Endothelial cell (in vitro differentiated cells): ENCODE measurements around the genes EPS8L2, TALDO1 and MUC6.

GRCh38 chr11:620014-620549 is 4.3 kb upstream of the IRF7 start:
- PRO-cap, result no peak

GRCh38 chr11:705662-706310 is at the start of gene EPS8L2:
Gene EPS8L2, plus strand, starts transcription at chr11:706231.
- PRO-cap, result no peak

GRCh38 chr11:726891-727462 is 20.3 kb upstream of the TALDO1 start:
- PRO-cap, result no peak

DNA sequence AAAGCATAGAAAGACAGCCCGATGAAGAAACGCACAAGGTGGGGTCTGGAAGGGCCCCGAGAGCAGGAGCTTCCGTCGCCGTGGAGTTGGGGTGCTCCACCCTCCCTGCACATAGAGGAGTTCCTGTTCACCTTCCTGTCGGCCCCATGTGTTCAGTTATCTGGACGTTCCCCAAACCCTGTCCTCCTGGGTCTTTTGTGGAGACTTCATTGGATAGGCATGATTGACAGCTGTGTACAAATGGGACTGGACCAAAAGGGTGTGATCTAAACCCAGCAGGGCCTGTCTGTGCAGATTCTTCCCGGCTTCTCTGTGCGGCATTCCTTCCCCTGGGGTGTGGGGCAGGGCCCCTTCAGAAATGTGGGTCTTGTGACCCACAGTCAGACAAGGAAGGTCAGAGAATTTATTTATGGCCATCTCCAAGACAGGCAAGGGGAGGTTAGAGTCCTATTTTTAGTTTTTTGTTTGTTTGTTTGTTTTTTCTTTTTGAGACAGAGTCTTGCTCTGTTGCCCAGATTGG is 9.3 kb upstream of the TALDO1 start:
- PRO-cap, result no peak

DNA sequence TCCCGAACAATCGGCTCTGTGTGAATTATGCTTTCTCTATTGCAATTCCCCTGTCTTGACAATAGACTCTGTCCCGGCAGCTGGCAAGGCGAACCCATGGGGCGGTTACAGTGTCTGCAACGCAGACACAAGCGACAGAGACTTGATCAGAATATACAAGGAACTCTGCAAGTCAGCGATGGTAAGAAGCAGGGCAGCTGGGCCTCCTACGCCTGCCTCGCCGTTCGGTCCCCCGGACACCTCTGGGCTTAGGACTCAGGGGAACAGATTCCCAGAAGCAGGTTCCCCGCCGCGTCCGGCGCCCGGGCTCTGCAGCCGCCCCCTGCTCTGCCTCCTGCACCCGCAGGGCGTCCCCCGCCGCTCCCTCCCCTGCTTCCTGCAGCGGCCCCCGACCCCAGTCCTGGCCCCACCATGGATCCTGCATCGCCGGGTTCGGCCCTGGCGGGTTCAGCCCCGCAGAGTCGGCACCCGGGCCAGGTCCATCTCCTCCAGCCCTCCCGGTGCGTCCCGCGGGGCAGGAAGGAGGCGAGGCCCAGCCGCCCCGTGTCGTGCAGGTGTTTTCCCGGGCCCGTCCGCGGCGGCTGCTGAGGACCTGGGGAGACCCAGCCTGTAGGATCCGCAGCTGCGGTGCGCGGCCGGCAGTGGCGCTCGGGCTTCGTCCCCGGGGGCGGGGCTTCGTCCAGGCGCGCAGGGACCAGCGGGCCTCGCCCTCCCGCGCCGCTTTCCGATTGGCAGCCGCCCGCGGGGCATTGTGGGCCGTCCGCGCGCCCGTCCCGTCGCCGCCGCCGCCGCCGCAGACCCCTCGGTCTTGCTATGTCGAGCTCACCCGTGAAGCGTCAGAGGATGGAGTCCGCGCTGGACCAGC is at the start of gene TALDO1:
TSS of gene TALDO1 (plus strand) at position 796 of the 865 bp plus-strand sequence.
- PRO-cap, result unidirectional peak, minus-strand start at position 244 of the sequence; bidirectional peak, plus-strand start at position 796 of the sequence, minus-strand start at position 643 of the sequence

DNA sequence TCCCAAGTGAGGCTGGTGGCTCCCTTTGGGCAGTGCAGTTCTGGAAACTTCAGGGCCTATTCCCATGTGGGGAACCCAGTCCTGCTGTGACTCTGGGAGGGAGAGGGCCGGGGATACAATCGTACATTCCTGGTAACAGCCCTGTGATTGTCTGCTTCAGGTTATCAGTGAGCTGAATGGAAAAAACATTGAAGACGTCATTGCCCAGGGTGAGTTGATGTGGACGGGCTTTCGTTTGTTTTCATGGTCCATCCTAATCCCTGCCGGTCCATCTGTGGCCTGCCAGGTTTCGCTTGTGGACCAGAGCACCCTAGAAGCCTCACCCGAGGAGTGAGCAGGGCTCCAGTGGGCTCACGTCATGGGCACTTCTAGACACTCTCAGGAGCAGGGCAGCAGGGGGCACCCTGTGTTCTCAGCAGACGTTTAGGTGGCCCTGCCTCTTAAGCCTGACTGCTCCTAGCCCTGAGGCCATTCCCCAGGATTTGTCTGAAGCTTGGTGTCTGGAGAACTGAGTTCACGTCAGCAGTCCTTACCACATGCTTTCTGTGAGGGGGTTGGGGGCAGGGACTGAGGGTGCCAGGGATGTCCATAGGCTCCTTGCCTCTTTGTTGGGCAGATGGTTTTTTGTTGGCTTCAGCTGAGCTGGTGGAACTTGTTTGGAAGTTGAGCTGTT is 1.8 kb downstream of the RPLP2 start:
- PRO-cap, result no peak

GRCh38 chr11:821873-822899 is 3.5 kb downstream of the PNPLA2 start:
- PRO-cap, result no peak

DNA sequence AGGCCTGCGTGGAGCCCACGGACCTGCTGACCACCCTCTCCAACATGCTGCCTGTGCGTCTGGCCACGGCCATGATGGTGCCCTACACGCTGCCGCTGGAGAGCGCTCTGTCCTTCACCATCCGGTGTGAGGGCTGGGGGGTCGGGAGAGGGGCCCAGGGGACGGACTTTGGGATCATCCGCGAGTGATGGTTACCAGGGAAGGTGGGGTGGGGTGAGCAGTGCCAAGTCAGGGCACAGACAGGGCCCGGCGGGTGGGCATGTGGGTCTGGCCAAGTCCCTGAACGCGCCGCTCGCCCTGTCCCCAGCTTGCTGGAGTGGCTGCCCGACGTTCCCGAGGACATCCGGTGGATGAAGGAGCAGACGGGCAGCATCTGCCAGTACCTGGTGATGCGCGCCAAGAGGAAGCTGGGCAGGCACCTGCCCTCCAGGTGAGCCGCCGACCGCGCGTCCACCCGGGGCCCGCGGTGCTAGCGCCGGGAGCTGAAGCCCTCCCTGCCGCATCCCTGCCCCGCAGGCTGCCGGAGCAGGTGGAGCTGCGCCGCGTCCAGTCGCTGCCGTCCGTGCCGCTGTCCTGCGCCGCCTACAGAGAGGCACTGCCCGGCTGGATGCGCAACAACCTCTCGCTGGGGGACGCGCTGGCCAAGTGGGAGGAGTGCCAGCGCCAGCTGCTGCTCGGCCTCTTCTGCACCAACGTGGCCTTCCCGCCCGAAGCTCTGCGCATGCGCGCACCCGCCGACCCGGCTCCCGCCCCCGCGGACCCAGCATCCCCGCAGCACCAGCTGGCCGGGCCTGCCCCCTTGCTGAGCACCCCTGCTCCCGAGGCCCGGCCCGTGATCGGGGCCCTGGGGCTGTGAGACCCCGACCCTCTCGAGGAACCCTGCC is 3.5 kb upstream of the CRACR2B start:
- PRO-cap, result no peak

DNA sequence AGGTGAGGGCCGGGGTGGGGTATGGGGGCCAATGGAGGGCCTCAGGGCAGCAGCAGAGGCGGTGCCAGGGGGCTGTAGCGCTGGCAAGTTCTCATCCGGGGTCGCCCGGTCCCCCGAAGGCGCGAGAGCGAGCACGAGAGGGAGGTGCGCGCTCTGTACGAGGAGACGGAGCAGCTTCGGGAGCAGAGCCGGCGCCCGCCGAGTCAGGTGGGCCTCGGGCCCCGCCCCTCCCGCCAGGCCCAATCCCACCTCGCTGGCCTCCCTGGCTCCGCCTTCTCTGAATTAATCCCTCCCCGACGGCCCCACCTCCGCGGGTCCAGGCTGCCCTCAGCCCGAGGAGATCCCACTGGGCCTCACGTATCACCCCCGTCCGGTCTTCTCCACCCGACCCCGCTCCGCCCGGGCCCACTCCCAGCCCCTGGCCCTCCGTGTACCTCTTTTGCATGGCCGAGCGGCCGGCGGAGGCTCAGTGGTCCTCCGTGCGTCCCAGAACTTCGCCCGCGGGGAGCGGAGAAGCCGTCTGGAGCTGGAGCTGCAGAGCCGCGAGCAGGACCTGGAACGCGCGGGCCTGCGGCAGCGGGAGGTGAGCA is 2.5 kb downstream of the CRACR2B start:
- PRO-cap, result unidirectional peak, minus-strand start at position 177 of the sequence

DNA sequence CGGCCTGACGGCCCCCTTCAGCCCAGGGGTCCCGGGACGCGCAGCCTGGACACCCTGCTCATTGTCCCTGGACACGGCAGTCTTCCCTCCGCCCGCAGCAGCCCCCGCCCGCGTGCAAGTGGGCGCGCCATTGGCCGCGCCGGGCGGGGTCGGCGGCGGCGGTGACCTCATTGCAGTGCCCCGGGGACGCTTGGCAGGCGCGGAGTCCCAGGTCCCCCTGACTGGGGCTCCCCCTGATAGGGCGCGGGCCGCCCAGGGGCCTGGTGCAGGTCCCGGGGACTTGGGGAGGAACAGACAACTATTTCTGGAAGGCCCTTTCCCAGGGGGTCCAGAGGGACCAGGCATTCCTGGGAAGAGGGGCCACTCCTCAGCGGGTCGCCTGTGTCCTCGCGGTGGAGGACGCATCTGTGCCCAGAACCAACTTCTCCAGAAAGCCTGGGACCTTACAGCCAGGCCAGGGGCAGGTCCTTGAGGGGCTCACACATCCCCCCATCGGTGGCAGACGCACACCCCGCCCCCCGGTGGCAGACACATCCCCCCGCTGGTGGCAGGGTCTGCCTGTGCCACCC is 640 bp downstream of the CD151 start:
- PRO-cap, result bidirectional peak, plus-strand start at position 170 of the sequence, minus-strand start at position 83 of the sequence; unidirectional peak, minus-strand start at position 409 of the sequence

DNA sequence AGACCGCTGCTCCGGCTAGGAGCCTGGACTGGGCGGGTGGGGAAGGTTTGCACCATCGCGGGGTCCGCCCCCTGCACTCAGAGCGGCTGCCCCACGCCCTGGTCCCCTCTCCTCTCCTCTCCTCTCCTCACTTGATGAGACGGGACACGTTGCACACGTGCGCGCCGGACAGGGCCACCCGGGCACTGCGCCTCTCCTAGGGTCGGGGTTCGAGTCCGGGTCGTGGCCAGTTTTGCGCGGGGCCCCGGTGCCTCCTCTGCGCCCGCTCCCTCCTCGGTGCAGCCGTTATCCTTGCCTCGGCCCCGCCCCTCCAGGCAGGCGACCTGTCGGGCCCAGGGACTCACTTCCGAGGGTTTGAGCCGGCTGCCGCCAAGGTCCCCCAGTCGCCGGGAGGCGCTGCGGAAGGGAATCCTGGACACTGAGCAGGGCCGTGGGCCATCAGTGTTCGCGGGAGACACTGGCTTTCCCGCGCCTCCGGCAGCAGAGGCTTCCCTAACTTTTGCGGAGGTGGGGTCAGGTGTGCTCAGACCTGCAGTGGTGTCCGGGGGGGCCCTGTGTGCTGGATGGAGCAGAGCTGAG is 7.9 kb downstream of the TSPAN4 start:
- PRO-cap, result no peak

DNA sequence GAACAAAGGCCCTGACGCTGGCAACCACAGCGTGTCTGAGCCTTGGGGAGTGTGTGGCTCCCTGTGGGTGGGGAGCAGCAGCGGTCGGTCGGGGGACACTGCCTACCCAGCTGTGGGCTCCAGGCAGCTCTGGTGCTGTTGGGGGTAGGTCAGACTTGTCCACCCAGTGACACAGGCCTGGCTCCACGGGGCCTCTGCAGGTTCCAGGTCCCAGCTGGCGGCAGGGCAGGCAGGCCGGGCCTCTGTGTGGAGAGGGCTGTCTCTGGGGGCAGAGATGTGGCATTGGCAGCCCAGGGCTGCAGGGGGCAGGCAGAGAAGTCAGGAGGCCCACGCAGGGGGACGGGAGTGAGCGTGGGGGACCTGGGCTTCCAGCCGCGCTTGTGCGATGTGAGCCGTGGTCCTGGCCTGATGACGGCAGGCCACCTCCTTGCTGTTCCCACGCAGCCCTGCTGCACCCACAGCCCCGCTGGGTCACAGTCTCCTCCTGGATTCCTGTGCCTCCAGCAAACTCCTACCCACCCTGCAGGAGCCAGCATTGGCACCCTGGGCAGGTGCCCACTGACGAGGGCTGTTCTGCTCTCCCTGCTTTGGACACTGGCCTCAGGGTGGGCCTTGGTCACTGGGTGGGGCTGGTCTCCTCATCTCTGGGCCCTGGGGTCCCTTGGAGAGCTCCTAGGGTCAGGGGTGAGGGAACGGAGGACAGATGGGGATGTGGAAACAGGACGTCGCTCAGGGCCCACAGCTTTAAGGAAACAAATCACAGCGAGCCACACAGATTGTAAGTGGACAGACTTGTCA is 12.5 kb downstream of the TSPAN4 start:
- PRO-cap, result no peak

- PRO-cap, result unidirectional peak, minus-strand start at chr11:910414
Observed at GRCh38 chr11:910309-910525, 393 bp downstream of the CHID1 start.

GRCh38 chr11:910948-912049 is 689 bp upstream of the CHID1 start:
- PRO-cap, result bidirectional peak, plus-strand start at chr11:911044, minus-strand start at chr11:910802

DNA sequence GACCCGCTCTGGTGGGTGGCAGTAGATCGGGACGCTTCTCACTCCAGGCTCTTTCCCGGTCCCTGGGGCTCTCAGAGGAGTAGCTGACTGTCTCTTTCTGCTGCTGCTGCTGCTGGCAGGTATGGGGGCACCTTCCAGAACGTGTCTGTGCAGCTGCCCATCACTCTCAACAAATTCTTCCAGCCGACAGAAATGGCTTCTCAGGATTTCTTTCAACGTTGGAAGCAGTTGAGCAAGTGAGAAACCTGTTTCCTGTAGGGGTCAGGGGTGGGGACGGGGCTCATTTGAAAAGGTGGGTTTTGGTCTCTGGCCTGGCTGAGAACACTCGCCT is 27.6 kb downstream of the MUC6 start:
- PRO-cap, result no peak

GRCh38 chr11:1016126-1017243 is 20.0 kb downstream of the MUC6 start:
- PRO-cap, result no peak

DNA sequence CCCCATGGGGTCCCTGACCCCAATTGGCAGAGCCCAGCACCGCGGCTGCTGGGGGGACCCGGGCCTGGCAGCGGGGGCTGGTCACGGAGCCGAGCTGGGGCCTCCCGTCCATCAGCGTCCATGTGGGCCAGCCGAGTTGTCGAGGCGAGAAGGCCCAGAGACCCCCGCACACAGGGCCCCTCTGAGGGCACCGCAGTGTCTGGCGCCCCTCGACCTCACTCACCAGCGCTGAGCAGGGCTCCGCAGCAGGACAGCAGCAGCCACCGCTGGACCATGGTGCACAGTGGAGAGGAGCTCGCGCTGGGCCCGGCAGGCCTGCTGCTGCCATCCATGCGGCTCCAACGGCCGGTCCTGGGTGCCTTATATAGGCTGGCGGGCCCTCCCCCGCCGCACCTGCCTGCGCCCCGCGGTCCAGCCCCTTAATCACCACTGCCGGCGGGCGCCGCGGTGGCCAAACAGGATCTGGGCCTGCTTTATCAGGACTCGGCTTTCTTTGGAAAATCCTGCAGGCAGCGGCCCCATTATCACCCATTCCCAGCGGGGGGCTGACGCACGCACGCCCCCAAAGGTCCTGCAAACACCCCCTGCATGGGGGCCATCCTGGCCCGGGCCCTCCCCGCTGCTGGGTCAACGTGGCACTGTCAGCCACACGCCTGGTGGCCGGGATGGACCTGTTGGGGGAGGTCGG is at the start of gene MUC6:
TSS of gene MUC6 (minus strand) at position 338 of the 688 bp plus-strand sequence.
- PRO-cap, result no peak

- PRO-cap, result no peak
Observed at GRCh38 chr11:1074403-1074721, 37.8 kb upstream of the MUC6 start.

- PRO-cap, result no peak
Observed at GRCh38 chr11:1092314-1093090, 56.0 kb upstream of the MUC6 start.

DNA sequence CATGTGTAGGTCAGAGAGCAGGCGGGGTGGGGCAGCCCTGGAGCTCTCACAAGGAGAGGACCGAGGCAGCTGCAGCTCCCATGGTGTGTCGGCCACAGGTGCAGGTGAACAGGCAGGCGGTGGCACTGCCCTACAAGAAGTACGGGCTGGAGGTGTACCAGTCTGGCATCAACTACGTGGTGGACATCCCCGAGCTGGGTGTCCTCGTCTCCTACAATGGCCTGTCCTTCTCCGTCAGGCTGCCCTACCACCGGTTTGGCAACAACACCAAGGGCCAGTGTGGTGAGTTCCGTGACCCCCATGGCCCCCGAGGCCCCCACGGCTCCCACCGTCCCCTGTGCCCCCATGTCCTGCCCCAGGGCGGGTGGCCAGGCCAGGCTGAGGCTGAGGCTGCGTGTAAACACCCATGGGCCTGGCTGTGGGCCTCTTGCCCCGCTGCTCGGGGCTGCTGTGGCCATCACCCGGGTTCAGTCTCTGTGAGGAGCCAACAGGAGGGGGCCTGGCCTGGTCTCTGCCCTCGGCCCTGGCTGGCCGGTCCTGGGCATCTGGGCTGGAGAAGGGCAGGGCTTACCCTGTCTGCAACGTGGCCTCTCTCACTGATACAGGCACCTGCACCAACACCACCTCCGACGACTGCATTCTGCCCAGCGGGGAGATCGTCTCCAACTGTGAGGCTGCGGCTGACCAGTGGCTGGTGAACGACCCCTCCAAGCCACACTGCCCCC is 54.4 kb upstream of the MUC5AC start:
- PRO-cap, result no peak